Placental pericyte (primary cell): Measurements from ENCODE around the genes KLHDC8A, SLC45A3 and CTSE.

DNA sequence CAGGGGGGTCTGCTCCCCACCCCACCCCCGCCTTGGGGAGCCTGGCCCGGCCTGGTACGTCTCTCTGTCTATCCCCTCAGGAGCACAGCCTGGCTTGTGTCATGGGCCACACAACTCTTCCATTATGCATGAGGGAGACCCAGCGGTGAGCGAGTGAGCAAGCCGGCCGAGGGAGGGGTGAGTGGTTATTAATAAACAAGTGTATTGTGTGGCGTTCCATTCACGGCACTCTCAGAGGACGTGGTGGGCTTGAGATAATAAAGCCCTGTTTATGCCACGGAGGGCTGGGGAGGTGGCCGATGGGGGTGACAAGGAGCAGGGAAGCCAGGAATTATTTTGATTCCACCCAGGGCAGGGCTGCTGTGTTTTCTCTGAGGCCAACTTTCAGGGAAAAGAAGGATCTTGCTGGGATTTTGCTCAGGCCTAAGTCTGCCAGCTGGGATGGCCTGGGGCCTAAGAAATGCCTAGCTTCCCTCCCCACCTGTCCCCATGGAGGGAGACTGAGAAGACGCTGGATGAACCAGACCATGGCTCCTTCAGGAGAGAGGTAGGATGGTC, 42.2 kb downstream of the NFASC start:
- CAGE, long polyA plus RNA, result no peak

- CAGE, long polyA plus RNA, result no peak
Measured at GRCh38 chr1:205098801-205099181, 14.5 kb upstream of the TMEM81 start.

DNA sequence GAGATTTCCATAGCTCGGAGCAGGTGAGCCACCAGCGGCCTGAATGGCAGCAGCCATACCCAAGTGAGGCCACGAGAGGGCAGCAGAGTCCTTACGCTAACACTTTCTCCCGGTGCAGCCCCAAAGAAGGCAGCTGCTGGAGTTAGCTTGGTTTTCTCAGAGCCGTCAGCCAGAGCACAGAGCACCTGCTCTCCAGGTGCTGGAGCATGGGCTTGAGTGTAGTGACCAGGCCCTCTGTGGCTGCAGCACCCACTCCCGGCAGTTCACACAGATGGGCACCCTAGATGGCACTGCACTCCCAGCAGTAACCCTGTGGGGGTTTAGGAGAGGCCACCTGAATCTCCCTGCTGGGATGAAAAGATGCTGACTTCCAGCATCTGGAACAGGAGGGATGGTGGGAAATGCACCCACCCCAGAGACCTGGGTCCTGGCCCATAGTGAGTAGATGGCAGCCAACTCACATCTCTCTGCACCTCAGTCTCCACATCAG, 45.9 kb downstream of the TMCC2 start:
- CAGE, long polyA plus RNA, result no peak

GRCh38 chr1:205275059-205275810, 46.3 kb downstream of the NUAK2 start:
- CAGE, long polyA plus RNA, result no peak

DNA sequence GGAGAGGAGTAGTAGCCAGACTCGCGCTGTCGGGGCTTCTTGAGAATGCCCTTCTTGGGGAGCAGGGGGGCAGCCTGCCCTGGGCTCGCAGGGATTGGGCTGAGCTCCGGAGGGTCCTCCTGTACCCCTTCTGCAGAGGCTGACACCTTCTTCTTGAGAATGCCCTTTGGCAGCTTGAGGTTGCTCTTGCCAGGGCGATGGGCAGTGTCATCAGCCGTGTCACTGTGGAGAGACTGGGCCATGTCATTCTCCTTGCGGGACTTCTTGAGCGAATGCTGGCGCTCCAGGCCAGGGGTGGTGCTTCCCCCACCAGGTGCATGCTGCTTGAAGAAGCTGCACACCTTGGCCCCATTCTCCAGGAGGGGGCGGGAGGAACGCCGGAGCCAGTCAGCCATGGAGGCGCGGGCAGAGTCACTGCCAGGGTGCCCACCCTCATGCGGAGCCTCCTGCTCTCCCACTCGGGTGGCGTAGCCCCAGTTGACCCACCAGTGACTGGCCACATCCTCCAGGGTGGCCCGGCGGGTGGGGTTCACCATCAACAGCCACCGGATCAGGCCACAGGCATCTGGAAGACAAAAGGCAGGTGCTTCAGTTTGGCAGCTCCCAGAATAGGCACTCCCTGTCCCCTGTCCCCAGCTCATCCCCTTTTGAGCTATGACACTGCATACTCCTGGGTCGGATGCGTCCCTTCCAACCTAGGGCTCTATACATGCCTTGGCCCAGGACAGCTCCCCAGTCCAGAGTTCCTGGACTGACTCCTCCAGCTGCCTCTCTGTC, 17.4 kb downstream of the NUAK2 start:
- CAGE, long polyA plus RNA, result no peak

DNA sequence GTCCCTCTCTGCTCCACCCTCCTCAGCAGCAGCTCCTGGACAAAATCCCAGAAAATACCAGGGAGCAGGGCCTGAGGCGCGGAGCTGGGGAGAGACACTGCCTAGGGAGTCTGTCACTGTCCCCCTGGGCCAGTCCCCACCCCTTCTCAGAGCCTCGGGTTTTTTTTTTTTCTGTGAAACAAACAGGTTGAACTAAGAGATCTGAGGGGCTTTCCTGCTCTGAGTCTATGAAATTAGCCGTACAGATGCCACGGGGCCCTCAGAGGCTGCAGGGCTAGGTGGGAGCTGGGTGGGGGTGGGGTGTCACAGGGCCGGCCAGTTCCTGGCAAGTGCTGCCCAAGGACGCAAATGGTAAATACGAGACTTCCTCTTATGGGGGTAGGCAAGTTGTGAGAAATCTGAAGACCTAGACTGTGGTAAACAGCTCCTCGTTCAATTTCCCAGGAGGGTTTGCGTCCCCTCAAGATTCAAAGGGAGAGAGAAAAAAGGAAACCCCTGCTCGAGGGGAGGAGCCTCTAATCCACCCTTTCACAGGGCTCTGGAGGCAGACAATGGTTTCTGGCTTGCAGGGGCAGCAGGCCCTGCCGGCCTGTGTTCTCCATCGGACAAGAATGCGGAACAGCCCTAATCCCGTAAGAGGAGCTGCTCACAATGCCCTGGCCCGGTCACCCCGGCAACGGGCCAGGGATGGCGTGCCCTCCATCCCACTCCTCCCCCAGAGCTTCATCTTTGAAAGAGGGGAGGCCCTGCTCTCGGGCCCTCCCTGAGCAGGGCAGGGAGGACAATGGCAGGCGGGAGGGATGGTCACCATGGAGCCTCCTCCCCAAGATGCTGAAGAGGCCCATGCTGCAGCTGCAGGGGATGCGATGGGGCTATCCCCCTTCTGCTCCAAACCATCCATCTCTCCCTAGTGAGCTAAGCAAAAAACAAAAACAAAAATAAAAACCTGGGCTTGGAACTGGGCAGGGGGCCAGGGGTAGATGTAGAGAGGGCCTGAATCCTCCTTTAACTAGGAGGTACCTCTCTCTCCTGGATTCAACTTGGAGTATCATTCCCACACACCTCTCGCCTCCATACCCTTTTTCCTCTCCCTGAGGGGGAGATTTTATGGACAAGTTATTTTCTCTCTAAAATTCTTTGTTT, 7.7 kb downstream of the NUAK2 start:
- CAGE, long polyA plus RNA, result no peak

GRCh38 chr1:205356404-205357480, at the start of gene KLHDC8A:
Gene KLHDC8A (minus strand): TSS chr1:205356922.
- CAGE, long polyA plus RNA, result no peak

DNA sequence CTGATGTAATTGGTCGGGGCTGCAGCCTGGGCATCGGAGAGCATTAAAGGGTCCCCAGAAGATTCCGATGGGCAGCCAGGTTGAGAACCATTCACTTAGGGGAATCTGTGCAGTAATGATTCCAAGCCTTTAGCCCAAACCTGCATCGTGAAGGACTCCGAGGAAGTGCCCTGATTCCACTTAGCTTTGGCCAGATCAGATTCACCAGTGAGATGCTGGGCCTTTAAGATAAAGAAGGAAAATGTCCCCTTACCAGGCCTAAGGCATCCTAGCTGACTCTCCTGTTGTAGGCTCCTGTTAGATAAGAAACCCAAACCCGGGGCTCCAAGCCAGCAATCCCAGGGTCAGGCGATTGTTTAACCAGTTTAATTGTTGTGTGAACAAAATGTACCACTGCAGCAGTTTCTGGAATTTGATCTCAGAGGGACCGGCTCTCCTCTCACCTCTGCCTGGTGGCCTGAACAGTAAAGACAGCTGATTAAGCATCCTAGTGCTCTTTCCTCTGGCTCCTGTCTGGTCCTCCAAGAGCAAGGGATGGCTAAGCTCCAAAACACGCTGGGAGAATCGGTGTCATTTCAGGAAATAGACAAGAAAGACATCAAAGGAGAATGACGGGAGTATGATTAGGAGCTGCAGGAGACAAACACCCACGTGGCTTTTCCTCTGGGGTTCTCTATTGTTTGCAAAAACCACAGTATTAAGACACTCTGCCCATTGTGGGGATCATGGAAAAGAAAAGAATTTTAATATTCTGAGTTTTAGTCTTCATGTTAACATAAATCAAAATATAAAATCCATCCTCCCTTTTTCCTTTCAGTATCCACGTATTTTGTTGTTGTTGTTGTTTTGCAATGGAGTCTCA, 9.3 kb upstream of the KLHDC8A start:
- CAGE, long polyA plus RNA, result no peak

GRCh38 chr1:205374238-205375388, 17.9 kb upstream of the KLHDC8A start:
- CAGE, long polyA plus RNA, result no peak

GRCh38 chr1:205477517-205478577, 22.0 kb upstream of the BLACAT1 start:
- CAGE, long polyA plus RNA, result no peak

DNA sequence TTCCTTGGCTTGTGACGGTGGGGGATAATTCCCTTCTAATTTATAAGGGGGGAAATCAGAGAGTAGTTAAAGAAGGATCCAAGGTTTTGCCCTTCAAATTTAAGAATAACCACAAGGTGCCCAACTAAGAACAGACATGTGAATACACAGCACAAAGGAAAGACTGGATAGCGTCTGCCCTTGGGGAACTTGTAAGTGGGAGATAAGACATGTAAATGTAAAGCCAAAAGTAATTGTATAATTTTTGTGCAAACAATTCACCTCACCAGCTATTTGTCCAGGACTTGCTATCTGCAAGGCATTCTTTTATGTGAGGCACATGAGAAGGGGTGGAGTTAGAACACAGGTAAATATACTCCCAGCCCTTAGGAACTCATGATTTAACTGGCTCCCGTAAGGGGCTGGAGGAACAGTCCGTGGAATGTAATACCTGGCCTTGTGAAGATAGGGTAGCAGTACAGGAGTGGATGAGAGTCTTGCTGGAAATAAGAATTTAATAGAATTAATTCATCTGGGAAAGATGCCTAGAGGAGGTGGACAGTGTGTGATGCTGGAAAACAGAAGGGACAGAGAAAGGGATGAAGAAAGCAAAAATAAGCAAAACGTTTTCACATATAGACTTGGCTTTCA, 3.0 kb upstream of the MFSD4A start:
- CAGE, long polyA plus RNA, result no peak

- CAGE, long polyA plus RNA, result no peak
Measured at GRCh38 chr1:205591518-205592562, 23.0 kb downstream of the MFSD4A start.

DNA sequence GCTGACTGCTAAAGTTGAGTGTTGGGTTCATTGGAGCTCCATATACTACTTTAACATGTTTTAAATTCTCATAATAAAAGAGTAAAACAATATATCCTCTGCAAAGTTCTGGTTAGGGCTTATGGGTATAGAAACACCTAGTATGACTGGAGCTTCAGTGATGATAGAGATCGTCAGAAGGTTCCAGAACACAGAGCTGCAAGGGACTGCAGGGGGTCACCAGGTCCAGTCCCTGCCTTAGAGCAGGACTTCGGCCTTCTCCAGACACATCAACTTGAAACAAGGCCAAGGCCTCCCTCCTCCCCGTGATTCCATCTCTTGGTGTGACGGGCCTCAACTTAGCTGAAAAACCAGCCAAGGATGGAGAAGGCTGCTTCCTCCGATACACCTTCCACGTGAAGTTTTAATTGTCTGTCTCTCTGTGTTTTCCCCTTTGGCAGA, 29.9 kb downstream of the MFSD4A start:
- CAGE, long polyA plus RNA, result no peak

GRCh38 chr1:205669446-205670467, 10.6 kb downstream of the SLC45A3 start:
- CAGE, long polyA plus RNA, result no peak

- CAGE, long polyA plus RNA, result no peak
Measured at GRCh38 chr1:205680254-205681049, at the start of gene SLC45A3. Gene SLC45A3 (minus strand): TSS chr1:205680509.

DNA sequence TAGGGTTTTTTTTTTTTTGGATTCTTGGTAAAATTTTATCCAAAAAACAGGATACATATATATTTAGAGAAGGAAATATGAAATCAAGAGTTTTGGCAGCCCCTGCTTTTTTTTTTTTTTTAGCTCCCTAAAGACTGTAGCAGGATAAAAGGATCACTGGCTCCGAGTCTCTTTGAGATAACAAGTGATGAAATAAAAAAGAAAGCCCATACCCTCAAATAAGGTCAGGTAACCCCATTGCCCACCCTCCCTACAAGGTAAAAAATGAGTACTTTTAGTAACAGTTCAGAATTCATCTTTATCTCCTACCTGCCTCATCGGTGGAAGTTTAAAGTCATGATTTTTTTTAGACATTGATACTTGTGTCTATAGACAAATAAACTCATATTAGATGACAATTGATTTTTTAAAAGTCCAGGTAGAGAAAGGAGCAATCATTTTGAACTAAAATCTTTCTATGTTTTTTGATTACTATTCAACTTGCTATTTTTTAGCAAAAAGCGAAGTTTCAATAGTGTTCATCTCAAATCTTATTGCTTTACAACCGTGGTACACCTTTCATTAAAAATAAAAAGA, 32.5 kb downstream of the NUCKS1 start:
- CAGE, long polyA plus RNA, result no peak

DNA sequence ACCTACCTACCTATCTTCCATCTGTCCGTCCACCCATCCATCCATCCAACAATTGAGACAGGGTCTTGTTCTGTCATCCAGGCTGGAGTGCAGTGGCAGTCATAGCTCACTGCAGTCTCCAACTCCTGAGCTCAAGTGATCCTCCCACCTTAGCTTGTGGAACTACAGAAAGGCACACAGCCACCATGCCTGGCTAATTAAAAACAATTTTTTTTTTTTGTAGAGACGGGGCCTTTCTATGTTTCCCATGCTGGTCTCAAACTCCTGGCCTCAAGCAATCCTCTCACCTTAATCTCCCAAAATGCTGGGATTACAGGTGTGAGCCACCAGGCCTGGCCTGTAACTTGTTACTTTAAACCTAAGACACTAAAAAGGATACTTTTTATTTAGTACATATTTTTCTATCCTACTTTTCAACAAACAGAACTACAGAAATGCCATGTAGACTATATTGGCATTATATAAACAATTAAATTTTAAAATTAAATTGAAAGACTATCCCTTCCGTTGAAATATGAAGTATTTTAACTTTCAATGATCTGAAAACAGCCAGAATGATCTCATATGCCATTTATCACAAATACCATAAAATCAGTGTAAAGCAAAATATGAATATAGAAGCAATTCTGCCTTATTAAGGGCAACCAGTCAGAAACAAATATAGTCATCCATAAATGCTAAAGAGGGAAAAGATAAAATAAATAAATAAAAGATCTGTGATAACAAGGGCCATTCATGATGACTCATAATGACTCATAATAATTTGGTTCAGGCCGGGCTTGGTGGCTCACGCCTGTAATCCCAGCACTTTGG, 15.9 kb downstream of the NUCKS1 start:
- CAGE, long polyA plus RNA, result no peak

DNA sequence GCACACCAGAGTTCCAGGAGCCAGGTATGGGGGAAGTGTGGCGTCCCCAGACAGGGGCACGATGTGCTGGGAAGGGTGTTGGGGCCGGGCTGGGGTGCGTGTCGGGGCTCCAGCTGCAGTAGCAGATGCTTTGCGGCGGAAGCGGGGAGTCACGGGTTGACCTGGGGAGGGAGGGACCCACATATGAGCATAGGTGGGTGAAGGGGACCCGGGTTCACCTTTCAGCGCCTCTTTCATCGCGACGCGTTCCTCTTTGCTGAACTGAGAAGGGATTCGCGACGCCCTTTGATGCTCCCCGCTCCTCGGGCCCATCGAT, 288 bp downstream of the PM20D1 start:
- CAGE, long polyA plus RNA, result no peak

GRCh38 chr1:205900033-205900350, 43.3 kb downstream of the SLC26A9 start:
- CAGE, long polyA plus RNA, result no peak

DNA sequence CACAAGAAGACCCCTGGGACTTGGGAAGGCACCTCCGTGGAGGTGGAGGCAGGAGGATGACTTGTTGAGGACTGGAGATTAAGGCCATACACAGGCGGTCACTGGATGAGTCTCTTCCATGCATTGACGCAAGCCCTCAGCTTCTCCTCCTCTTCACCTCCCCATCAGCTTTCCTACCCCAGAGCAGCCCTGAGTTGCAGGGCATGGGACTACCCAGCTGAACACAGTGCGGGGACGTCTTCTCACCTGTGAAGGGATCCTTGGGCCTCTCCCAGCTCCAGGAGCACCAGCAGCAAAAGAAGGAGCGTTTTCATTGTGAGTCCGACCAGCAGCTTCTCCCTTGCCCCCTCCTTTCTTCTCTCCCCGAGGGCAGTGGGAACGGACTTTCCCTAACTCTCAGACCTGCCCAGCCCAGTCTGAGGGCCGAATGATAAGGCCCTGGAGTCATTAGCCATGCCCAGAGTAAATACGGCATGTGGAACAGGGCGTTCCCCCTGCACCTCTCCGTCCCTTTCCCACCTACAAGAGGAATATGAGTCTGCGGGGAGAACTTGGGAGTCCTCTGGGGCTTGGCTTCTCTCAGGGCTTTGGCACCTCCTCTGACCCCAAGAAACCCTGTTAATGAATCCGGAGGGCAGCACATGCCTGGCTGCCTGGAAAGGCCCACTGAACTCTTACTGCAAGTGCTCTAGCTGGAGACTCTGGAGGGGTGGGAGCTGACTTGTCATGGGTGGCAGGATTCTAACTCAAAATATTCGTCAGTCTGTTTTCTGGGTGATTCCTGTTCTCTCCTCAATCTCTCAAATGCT, at the start of gene CTSE:
CTSE (minus strand) TSS at position 418 of the 809 bp plus-strand sequence.
- CAGE, long polyA plus RNA, result no peak